NALM6 (cell line): ENCODE measurements around a stretch of chr11.

GRCh38 chr11:33770159-33770686 is 4.1 kb downstream of the FBXO3 start:
- PRO-cap, result no peak

DNA sequence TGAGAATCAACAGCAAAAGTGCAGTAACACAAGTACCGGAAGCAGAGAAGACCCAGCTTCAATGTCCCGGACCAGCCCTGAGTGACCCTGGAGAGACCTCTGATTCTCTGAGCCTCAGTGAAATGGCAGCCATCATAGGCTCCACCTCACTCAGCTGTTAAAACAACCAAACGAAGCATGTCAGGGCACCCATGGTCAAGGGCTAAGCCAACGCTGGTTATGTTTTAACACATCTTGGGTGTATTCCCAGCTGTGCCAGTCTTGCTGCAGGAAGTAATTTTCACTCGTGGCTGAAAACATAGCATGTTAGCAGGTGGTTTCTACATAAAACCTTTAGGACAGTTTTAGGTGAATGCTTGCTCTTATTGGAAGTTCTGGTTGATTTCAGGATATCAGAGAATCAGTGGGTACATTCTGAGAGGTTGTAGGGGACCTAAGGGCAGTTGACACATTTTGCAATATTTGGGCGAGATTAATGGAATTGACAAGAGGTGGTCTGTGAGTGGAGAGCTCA is 30.9 kb downstream of the LMO2 start:
- PRO-cap, result no peak

- PRO-cap, result no peak
These were observed 989 bp downstream of the CAPRIN1 start for GRCh38 chr11:34052678-34052761.

DNA sequence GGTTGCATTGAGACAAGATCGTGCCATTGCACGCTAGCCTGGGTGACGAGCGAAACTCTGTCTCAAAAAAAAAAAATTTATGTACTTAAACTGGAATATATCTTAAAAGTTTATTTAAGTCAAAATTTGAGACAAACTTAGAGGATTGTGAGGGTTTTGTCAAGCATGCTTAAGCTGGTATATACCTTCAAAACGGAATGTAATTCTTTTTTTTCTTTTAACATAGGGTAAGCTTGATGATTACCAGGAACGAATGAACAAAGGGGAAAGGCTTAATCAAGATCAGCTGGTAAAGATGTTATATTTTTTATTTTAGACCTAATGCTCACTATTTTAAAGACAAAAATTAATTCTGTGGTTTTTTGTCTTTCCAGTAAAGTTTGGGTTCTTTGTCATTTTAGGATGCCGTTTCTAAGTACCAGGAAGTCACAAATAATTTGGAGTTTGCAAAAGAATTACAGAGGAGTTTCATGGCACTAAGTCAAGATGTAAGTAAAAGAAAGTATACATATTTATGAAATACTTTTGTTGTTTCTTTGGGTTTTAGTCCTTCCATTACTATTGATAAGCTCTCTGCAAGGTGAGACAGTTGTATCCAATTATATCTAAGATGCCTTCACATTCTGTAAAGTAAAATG is 20.1 kb downstream of the CAPRIN1 start:
- PRO-cap, result no peak

- PRO-cap, result no peak
These were observed 3.3 kb upstream of the NAT10 start for GRCh38 chr11:34101736-34102894.

- PRO-cap, result bidirectional peak, plus-strand start at chr11:34251376, minus-strand start at chr11:34251133
These were observed 106.9 kb downstream of the ABTB2 start for GRCh38 chr11:34250659-34251515.

GRCh38 chr11:34316739-34317141 is 41.1 kb downstream of the ABTB2 start:
- PRO-cap, result no peak

- PRO-cap, result no peak
These were observed 39.4 kb downstream of the ABTB2 start for GRCh38 chr11:34318336-34318907.

GRCh38 chr11:34358125-34359016 is 561 bp upstream of the ABTB2 start:
- PRO-cap, result bidirectional peak, plus-strand start at chr11:34358347, minus-strand start at chr11:34358008; bidirectional peak, plus-strand start at chr11:34358853, minus-strand start at chr11:34358622

- PRO-cap, result no peak
These were observed 38.8 kb upstream of the ELF5 start for GRCh38 chr11:34552457-34552769.

DNA sequence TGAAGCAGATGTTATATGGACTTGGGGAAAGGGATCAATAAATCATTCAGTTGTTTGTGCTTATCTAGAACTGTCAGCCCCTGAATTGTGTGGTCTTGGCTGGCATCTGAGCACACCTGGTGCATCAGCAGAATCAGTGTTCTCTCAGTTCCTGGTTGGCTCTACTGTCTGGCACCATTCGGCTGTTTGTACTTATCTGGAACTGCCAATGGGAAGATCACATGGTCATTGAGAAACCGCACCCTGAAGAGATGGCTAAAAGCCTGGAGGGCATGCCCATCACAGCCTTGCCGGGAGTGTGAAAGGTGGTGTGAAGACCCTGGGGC is 37.1 kb upstream of the EHF start:
- PRO-cap, result no peak

- PRO-cap, result no peak
These were observed 25.5 kb downstream of the EHF start for GRCh38 chr11:34646222-34646869.

- PRO-cap, result no peak
These were observed 33.9 kb downstream of the EHF start for GRCh38 chr11:34654694-34655387.

GRCh38 chr11:34667927-34668341 is 47.0 kb downstream of the EHF start:
- PRO-cap, result no peak

- PRO-cap, result no peak
These were observed 131.6 kb downstream of the APIP start for GRCh38 chr11:34784565-34784954.

GRCh38 chr11:34825217-34826233 is 90.7 kb downstream of the APIP start:
- PRO-cap, result no peak

GRCh38 chr11:34915588-34915996 is 587 bp downstream of the APIP start:
- PRO-cap, result unidirectional peak, plus-strand start at chr11:34915791

DNA sequence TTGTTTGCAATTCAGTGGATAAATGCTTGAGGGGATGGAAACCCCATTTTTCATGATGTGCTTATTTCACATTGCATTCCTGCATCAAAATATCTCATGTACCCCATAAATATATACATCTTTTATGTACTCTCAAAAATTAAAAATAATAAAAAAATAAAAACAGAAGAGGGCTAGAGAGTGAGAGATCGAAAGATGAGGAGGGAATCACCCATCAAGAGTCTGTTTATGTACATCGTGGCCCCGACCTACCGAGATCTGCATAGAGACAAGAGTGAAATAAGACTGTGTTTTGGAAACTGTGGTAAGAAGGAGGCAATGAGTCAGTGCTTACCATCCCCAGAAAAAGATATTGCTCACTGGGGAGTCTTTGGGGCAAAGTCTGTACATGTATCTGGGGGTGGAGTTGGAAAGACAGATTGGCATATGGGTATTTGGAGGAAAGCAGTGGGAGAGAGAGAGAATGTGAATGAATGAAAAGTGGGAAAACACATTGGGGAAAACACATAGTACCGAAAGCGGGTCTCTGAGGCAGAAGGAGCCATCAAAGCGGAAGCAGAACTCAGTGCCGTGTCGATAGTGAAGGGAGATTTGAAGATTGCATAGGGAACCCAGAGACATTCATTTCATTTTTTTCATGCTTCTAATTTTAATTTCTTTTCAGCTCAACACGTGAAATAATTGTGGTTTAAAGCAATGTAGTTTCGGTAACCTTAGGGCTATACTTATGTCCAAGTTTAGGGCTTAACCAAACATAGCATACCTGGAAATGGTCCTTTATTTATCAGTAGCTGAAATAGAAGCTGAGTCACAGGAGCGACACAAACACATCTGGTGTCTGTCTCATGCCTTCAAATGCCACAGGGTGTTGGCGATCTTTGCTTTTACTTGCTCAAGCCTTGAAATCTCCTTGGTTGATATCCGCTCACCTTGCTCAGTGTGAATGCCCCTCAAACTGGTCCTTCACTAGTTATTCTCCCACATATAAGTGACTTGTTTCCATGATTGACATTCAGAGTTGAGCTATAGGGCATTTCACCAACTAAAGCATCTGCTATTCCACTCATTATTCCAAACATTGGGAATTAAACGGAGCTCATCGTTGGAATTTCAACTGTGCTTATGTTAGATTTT is 98.6 kb upstream of the CD44 start:
- PRO-cap, result no peak

DNA sequence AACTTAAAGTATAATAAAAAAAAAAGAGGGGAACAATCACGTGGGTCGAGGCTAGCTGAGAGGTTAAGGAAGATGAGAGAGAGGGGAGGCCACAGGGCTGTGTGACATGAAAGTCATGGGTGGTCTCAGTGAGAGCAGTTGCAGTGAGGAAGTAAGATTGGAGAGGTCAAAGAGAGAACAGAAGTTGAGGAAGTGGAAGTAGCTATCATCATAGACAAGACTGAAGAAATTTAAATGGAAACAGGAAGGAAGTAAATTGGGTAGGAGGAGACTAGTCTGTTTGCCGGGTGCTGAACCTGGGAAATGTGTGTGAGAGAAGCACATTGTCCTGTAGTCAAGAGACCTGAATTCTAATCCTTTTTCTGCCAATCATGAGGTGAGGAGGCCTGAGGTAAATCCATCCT is 79.9 kb upstream of the CD44 start:
- PRO-cap, result no peak

DNA sequence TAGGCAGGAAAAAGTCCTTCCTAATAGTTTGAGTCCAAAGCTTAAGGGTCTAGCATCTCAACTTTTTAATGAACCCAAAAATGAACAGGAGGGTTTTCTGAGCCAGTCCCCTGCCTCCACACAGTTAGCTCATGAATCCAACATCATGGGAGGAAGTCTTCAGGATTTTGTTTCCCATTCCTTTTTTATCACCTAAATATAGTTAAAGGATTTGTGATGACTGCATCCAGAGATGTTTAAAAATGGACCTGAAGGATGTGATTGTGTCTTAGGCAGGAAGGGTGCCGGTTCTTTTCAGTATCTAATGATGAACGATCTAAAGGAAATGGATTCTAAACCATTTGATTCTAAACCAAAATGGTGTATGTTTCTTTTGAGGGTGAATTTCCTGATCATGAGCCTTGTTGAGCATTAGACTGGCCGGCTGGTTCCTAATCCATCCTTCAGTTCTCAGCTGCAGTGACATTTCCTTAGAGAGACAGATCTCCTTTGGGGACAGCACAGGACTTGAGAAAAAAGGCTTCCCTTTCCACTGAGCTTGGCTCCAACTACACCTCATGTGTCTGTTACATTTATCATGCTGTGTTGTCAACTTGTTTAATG is 17.3 kb downstream of the CD44 start:
- PRO-cap, result no peak